Rectum (tissue), 1 donor: ENCODE measurements around a stretch of chr7.

- PRO-cap, result no peak
Observed at GRCh38 chr7:151351846-151352398, 10.3 kb downstream of the NUB1 start.

DNA sequence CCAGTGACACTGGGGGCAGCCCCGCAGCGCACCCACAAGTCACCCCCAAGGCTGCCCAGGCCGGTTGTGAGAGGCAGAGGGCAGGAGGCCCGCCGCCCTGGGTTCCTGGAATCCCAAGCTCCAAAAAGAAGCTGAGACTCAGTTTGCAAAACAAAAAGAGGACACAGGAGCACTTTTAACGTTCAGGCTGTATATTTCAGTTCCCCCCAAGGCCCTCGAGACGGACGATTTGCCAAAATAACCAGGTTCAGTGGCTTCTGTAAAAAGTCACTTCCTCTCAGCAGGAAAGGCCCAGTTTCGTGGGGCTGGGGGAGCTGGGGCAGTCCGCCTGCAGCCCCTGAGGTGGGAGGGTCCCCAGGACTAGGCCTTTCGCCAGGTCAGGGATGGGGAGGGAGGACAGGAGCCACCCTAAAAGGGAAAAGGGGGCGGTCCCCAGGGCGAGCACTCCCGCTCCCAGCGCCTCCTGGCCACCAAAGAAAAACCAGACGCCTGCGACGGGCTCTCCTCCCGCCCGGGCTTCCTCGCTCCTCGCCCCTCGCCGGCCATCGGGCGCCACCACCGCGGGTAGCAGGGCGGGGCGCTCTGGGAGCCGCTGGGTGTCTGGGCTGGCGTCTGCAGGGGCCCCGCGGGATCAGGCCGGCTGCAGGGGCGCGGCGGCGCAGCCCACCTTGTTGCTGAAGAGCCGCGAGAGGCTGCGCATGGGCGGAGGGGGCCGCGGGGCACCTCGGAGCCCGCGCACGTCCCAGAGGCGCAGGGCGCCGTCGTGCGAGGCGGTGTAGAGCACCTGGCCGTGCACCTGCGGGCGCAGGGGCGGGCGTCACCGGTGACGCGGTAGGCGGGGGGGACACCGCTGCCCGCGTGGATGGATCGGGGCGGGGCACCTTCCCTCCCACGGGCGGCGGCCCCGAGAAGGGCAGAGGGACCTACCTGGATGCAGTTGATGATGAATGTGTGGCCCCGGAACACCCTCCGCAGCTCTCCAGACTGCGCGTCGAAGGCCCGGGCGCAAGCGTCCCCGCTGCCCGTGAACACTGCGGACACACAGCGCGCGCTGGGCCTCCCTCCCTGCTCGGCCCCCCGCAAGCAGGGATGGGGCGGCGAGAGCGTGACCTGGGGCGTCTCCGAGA, 28.5 kb downstream of the WDR86 start:
- PRO-cap, result bidirectional peak, plus-strand start at position 936 of the sequence, minus-strand start at position 762 of the sequence

GRCh38 chr7:151441387-151441942, 1.5 kb upstream of the CRYGN start:
- PRO-cap, result no peak

DNA sequence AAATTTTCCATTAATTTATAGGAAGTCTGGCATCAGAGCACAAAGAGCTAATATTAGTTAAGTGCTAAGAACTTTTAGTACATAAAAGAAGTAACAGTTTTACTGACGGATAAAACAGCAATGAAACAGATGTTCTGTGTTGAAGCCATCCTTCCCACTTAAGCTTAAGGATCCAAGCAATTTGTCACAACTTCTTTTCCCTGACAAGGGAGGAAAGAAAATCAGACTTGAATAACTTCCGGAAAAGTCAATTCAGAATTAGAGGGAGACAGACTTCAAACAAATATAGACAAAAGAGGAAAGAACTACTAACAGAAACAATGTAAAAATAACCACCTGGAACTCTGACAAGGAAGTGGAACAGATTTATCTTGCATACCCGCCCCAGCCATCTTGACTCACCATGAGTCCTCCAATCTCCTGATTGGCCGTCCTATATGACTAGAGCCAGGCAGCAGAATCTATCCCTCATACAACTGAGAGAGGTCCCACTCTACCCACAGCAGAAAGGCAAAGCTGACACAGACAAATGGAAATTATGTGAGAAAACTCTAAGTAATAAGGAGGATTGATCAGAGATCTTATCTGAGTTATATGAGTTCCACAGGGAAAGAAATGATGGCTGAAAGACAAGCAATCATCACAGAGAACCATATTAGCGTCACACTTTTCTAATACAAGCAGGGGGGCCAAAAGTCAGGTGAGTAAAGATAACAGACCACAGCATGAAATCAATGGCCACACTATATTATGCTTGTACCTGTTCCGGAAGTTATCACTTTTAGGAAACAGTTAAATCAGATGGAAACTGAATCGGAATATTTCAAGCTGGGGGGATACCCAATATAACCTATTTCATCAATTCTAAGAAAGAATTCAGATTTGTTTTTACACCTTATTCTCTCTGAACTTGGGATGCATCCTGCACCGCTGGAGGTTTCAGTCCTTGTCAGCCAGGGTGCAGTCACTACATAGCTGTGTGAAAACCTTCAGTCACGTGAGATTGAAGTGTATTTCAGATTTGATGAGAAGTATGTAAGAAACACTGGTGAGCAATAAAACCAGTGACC, 34.2 kb downstream of the RHEB start:
- PRO-cap, result unidirectional peak, plus-strand start at position 471 of the sequence

DNA sequence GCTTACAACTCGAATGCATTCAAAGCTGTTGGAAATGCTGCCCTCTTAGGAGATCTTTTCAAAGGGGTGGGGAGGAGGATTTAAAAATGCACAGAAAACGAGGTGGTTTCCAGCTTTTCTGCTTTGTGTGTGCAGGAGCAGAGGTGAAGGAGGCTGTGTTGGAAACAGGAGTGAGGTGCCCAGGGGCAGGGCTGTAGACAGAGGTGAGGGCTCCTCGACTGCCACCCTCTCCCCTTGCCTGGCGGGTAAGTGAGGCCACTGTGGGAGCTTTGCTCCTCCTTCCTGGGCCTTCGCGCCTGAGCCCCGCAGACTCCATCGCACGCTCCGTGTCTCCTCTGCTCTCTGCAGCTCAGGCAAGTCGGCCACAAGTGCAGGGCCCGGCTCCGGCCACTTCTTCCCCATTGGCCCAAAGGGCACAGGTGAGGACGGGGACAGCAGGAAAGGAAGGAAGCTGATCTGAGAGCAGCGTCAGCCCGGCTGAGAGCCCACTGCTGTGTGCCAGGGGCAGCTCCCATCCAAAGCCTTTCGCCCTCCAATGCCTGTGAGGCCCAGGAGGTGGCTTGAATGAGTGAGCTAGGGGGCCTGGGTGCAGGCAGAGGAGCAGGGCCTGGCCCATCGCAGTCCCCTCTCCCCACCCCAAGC, 33.6 kb upstream of the RHEB start:
- PRO-cap, result no peak

DNA sequence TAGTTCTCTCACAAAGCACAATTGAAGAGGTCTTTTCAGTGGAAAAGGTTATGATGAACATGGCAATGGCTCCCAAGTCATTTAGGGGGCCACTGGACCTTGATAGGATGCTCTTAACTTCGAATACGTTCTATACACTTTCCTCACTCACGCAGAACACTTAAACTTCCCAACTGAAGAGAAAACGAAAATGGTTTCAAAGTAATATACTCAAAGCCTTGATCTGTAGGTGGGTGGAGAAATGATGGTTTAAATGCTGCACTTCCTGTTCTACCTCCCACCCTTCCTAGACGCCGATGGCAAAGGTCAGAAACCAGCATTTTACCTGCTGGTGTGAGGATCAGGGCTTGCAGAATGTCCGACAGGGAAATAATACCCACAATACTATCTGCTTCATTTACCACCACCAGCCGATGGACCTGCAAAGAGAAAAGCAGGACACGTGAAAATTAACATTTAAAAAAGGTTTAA, 40.5 kb upstream of the RHEB start:
- PRO-cap, result no peak

DNA sequence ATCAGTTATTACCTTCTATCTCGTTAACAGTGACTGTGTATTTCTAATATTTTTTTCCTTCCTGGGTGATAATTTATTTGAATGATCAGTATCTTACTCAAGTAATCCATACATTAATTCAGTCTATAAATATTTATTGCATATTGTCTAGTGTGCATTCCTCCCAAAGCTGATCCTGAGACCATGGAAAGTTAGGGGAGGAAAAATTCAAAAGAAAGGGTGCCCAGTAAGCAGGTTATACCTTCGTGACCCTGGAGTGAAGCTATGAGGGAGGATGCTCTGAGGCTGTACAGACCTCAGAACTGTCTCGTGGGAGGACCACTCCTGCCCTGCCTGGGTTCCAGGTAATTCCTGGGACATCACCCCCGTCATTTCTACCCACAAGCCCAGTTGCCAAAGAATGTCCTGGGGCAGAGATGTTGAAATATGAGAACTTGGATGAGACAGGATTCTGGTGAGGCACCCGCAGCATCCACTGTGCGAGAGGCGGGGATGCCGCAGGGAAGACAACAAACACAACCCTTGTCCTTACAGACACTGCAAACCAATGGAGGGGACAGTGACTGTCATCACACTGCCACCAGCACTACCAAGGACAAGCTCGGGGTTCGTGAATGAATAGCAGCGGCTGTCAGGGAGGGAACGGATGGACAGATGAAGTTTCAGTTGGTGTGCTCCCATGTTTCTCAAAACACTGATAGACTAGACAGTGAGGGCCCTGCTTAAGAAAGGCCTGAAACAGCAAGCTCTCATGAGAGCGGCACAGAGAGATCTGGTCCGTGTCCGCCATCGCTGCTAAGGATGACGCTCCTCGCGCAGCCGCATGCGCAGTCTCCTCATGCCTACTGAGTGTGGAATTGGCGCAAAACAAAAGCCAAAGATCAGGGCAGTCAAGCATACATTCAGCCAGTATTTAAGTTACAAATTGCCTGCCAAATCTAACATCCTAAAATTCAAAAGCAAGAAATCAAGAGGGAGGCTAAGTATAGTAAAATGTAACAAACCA, 81.9 kb upstream of the RHEB start:
- PRO-cap, result no peak

DNA sequence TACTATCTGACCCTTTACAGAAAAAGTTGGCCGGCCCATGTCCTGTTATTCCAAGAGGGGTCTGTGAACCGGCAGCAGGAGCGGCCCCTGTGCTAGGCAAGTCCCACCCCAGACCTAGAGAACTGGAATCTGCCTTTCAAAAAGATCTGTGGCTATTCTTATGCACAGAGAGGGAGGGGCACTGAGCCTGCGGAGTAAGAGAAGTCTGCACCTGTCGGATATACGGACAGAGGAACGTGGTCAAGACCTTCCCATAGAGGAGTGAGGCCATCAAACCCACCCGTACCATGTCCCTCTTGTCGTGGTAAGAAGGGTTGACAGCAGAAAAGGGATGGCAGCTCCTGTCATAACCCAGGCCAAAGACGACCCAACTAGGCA, 109.5 kb upstream of the RHEB start:
- PRO-cap, result no peak

DNA sequence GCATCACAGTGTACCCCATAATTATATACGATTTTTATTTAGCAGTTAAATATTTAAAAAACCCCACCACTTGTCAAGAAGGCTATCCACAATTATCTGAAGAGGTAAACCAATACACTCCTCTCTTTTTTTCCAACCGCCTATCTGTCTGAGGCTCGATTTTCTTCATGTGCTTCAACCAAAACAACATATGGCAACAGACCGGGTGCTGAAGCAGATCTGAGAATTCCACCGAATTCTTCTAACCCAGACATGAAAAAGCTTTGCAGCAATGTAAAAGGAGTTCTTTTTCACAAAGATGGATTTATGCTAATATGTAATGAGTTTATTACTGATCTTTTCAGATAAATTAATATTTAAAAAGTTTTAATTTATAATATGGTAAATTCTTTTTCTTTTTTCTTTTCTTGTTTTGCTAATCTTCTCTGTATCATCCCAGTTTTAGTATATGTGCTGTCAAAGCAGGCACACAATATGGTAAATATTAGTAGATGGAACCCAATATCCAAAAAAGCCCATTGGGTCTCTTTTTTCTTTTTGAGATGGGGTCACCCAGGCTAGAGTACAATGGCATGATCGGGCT, 132.5 kb upstream of the RHEB start:
- PRO-cap, result no peak

GRCh38 chr7:151778401-151779205, 98.3 kb downstream of the PRKAG2 start:
- PRO-cap, result no peak

- PRO-cap, result no peak
Observed at GRCh38 chr7:151796198-151796917, 80.6 kb downstream of the PRKAG2 start.

- PRO-cap, result no peak
Observed at GRCh38 chr7:151878003-151878359, 1.1 kb upstream of the PRKAG2 start.

DNA sequence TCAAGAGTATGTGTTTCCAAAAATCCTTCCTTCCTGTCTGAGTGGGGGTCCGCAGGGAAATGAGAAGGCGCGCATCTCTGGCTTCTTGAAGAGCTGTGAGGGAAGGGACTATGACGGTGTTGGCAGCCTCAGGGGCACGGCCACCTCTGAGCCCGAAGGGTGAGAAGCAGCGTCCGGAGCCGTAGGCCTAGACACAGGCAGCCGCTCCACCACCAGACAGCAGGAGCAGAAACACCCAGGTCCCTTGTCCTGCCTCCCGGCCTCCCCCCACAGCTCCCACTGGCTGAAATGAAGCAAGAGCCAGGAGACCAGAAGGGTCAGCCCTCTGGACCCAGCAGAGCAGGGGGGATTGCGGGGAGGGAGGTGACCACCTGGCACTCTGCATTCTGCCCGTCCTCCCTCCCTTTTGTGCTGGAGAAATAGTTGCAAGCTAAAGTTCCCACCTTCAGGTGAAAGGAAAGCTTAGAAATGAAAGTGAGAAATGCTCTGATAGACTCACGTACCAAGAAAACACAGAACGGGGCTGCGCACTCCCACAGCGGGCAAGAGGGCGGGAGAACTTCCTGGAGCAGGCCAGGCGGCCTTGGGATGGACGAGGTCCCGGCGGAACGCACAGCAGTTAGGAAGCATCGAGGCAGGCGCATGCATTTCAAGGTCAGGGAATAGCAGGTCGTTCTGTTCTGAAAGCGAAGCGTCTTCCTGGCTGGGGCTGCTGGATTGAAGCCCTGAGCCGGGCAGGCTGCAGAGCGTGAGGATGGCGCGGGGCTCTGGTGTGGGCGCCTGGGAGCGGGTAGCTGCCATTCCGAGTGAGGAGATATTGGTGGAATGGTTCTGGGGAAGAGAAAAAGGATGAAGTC, 105.5 kb downstream of the GALNT11 start:
- PRO-cap, result no peak

DNA sequence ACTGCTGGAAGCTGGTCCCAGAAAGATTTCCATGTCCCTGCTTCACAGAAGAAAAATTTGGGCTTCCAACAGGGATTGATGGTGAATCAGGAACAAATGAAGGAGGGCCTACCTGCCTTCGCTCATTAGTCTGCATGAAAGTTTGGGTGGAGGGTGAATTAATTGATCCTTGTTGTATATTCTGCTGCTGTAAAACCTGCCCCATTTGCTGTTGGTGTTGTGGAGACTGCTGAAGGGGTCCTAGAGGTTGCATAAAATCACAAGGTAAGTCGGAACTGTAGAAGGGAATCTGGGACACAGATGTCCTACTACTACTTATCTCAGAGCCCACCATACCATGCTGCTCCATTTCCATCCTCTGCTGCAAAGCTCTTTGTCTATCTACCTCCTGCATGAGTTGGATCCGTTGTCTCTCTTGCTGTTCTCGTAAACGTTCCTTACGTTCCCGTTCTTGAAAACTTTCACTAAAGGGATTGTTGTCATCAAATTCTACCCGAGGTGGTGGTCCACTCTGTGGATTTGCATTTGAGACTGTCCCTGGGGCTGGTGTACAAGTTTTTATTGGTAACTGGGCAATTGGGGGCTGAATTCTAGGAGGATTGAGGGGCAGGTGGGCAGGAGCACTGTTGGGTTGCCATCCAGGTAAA, 137.6 kb downstream of the GALNT11 start:
- PRO-cap, result no peak

DNA sequence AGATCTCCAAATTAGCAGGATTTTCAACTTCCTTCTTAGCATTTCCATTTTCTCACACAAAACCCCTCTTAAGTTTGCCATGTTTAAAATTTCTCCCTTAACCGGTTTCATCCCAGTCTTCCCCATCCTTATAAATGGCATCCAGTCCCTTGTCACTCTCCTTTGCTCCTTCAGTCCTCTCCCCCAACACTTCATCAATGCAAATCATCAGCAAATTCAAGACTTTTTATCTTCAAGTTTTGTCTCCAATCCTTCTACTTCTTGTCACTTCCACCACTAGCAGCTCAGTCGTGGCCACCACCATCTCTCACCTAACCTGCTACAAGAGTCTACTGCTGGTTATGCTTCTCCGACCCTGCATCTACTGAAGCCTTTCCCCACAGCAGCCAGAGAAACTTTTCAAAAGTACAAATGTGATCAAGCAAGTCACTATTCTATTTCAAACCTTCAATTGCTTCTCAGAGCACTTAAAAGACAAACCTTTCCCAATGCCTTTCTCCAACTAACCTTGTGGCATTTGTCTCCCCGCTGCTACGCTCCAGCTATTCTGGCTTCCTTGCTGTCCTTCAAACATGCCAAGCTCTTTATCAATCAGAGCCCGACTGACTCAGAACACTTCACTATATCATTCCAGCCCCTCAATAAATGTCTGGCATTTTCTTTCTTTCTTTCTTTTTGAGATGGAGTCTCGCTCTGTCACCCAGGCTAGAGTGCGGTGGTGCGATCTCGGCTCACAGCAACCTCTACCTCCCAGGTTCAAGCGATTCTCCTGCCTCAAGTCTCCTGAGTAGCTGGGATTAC, 195.1 kb downstream of the KMT2C start:
- PRO-cap, result no peak

- PRO-cap, result no peak
Observed at GRCh38 chr7:152640329-152641437, 35.3 kb downstream of the XRCC2 start.

DNA sequence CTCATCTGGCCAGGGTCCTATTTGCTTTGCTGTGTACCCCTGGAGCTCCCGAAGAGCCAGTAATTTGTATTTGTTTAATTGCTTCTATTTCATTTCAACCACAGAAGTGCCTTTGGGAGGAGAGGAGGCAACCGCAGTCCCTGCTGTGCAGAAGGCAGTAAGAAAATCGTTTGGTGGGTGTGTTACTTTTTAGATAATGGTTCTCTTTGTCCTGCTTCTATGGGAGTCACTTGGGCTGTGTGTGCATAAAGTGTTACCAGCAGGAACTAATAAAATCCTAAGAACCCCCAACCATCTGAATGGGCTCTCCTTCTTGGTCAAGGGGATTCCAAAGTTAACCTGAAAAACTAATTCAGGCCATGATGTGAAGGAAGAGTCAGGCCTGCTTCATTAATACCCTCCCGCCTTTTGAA, 173.5 kb downstream of the ACTR3B start:
- PRO-cap, result no peak

DNA sequence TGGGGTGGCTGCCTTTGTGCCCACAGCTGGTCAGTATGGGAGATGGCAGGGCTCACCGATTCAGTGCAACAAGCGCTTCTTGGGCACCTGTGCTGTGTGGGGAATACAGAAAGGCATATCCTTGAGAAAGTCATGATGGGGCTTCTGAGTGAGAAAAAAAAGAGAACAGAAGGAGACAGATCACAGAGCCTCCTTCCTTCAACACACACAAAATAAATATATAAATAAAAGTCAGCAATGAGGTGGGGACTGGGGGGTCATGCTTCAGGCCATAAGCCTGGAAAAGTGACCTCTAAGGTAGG, 283.4 kb downstream of the ACTR3B start:
- PRO-cap, result no peak

DNA sequence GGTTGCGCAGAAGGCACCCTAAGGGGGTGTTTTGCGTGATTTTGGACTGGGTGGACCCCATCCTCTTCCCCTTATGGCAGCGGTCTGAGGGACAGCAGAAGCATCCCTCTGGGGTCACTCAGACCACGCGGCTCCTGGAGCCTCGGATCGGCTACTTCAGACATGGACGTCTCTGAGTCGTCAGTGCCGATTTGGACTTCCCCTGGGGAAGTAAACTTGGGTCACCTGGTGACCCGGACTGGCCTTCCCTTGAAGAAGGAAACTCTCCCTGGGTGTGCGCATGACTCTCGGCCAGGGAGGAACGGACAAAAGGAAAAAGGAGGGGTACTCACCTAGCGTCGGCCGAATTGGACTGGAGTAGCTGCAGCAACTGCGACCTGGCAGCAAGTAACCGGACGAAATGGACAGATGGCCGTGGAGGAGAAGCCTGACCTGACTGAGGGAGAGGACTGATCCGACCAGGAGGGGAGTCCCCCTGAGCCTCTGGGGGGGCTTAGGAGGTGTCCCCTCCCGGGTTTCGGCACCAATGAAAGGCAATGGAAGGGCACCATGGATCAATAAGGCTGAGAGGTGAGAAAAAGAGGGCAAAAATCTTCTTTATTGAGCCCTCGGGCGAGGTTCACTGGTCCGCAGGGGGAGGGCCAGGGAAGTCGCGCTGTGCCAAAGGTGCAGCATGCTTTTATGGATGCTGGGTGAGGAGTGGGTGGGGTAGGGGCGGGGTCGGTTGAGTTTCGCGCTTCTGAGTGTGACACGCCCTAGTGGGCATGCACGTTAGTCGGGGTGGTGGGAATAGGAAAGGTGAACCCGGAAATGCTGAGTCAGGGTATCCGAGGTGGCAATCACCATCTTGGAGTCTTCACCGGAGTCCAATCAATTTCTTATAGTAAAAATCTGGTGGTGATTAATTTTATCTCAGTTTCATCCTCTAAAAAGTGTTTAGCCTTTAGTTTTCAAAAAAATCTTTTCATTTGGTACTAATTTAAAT, 638.6 kb upstream of the DPP6 start:
- PRO-cap, result no peak

DNA sequence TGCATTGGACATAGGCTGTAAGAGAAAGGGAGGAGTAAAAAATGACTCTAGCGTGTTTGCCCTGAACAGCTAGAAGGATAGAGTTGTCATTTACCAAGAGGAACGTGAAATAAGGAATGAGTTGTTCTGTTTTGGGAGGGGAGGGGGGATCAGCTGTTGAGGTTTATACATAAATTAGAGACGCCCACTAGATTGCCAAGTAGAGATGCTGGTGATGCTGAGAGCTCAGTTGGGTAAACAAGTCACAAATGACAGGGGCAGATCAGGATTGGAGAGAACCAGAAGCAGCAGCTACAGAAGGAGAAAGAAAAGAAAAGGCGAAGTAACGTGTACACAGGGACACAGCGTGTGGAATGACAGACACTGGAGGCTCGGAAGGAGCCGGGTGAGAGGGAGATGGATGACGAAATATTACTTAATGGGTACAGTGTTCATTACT, 386.8 kb upstream of the DPP6 start:
- PRO-cap, result no peak